Measurements from ENCODE around the genes SPIRE1 and CEP192.

DNA sequence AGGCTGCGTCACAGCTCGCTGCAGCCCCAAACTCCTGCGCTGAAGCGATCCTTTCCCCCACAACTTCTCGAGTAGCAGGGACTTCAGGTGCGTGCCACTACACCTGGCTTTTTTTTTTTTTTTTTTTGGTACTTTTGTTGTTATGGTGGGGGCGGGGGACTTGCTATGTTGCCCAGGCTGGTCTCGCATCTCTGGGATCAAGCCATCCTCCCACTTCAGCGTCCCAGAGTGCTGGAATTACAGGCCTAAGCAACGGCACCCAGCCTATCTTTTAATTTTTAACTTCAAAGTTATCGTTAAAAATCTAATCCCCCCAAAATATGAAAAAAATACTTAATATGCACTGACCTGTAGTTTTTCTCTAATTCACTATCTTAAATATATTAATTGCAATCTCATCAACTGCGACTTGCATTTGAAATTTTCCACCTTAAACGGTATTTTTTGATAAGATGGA, 541 bp downstream of the MPPE1 start:
- RRBS, result no CpG with 5 or more reads among the region's 13 CpGs

- RRBS, result 12% methylated on average over 19 of the region's 57 CpGs
Observed at GRCh38 chr18:11947025-11948346, 33.8 kb upstream of the IMPA2 start.

GRCh38 chr18:11976684-11977166, 4.6 kb upstream of the IMPA2 start:
- RRBS, result no CpG with 5 or more reads among the region's 4 CpGs

- RRBS, result 2% methylated on average over 25 of the region's 68 CpGs
Observed at GRCh38 chr18:11980173-11980973, 934 bp upstream of the IMPA2 start.

GRCh38 chr18:11983409-11984162, 2.3 kb downstream of the IMPA2 start:
- RRBS, result 62% methylated on average over 1 of the region's 17 CpGs

GRCh38 chr18:11991115-11991849, 10.0 kb downstream of the IMPA2 start:
- RRBS, result no CpG with 5 or more reads among the region's 19 CpGs

DNA sequence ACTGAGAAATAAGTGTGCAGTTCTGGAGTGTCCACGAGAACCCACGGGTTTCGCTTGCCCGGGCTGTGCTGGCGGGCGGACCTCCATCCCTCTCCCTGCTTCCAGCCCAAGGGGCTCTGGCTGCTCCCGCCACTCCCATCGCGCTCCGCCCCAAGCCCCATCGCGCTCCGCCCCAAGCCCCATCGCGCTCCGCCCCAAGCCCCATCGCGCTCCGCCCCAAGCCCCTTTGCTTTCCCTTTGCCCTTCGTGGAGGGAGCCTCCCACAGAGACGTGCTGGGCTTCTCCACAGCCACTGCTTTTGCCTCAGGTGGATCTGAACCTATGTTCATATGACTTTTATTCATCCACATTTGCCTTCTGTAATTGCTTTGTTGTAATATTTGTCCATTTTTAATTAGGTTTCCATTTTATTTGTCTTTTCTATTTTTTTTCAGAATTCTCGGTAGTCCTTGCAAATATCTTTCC, 26.3 kb upstream of the CIDEA start:
- RRBS, result no CpG with 5 or more reads among the region's 22 CpGs

- RRBS, result no CpG with 5 or more reads among the region's 16 CpGs
Observed at GRCh38 chr18:12326616-12327807, 19.0 kb downstream of the TUBB6 start.

GRCh38 chr18:12359491-12360148, 17.4 kb downstream of the AFG3L2 start:
- RRBS, result no CpG with 5 or more reads among the region's 10 CpGs

- RRBS, result no CpG with 5 or more reads among the region's 28 CpGs
Observed at GRCh38 chr18:12448858-12449960, 41.5 kb downstream of the PRELID3A start.

- RRBS, result no CpG with 5 or more reads among the region's 5 CpGs
Observed at GRCh38 chr18:12638251-12639120, 19.4 kb downstream of the SPIRE1 start.

DNA sequence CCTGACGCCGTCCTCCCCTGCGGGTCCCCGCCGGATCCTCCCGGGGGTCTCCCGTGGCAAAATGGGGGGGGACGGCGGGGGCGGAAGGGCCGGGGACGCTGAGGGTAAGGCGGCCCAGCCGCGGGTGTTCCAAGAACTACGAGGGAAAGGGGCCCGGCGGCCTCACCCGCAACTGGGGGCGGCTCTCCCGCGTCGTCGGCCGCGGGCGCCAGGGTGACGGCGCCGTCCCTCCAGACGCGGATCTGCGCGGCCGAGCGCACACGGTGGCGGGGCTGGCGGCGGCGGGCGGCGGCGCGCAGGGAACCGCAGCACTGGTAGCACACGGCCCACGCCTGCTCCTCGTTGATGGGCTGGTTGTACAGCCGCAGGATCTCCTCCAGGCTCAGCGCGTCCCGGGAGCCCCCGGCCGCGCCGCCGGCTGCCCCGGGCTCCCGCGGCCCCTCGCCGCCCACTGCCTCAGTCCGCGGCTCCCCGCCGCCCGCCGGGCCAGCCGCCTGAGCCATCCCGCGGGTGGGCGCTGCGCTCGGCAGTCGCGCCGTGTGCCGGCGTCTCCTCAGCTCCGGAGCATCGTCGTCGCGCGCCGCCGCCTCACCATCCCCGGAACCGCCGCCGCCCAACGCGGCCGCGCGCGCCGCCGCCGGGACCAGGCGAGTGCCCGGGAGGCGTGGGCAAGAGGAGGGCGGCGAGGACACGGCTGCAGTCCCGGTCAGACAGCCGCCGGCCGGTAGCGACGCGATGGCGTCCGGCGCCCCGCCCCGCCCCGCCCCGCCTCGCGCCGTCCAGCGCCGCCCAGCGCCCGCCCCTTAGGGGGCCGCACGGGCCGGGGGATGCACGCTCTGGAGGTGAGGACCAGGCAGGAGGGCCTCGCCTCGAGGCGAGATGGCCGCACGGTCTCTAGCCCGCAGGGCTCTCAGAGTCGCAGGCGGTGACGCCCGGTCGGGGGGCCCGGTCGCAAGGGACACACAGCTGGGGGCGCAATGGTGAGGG, at the start of gene SPIRE1:
Gene SPIRE1 (minus strand): TSS at position 744 of the 987 bp plus-strand sequence.
- RRBS, result 1% methylated on average over 68 of the region's 146 CpGs

GRCh38 chr18:12879726-12880346, 4.2 kb downstream of the PTPN2 start:
- RRBS, result no CpG with 5 or more reads among the region's 6 CpGs

GRCh38 chr18:12991202-12992298, at the start of gene CEP192:
TSS of gene CEP192 (plus strand) at chr18:12991362.
- RRBS, result 4% methylated on average over 1 of the region's 64 CpGs

GRCh38 chr18:13175933-13176379, 42.6 kb upstream of the LDLRAD4 start:
- RRBS, result no CpG with 5 or more reads among the region's 4 CpGs

DNA sequence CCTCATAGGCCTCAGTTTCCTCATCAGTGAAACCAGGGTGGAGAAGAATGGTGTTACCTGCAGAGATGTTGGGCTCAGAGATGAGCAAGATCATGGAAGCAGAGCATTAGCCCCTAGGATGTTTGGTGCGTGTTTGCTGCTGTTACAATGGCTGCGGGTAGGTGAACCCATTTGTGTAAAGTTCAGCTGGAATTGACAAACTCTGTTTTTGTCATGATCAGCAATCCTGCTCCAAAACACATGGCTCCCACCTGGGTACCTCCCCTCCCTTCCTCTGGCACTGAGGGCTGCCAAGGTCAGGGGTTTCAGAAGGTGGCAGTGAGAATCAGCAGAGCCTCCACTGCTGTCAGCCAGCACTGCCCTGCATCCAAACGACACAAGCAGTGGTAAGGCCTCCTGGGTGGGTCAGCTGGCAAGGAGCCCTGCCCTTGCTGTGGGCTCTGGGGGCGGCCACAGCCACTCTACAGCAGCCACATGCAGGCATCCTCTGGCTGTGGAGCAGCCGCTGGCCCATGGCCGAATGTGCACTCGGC, 32.9 kb upstream of the LDLRAD4 start:
- RRBS, result no CpG with 5 or more reads among the region's 7 CpGs

DNA sequence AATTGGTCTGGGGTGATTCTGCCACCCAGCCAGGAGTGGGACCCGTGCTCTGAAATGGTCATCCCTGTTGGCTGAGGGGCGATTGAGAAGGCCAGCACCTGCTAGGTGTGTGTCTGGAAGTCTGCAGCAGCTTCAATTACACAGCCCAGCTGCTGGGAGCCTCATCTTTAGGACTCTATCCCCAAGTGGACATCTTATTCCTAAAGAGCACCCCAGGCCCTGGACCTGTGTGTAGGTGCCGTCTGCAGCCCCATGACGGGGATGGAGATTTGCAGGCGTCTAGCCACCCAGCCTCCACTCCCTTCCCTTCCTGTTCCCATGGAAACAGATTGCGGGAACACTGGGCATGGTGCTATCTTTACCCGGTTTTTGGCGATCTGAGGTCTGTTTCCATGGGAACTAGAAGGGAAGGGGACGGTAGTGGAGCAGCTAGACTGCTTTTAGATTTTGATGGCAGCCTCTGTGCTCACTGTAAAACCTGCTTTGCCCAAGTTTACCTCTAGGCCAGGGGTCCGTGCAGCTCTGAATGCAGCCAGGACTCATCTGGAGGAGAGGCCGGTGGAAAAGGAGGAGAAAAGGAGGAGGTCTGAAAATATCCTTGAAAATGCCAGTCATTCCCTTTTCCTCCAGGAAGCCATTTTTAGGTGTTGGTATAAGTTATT, 156.2 kb downstream of the LDLRAD4 start:
- RRBS, result no CpG with 5 or more reads among the region's 11 CpGs

DNA sequence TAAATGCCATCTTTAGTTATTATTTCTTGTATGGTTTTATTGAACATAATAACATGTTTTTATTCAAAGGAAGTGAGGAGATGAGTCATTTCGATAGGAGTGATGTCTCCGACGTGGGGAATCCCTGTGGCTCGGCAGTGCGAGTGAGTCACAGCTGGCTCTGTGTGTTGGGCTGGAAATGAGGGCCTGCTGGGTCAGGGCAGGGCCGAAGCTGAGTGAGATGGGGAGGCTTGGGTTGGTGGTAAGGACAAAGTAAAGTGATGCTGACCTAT, 156.7 kb downstream of the LDLRAD4 start:
- RRBS, result no CpG with 5 or more reads among the region's 6 CpGs

- RRBS, result no CpG with 5 or more reads among the region's 23 CpGs
Observed at GRCh38 chr18:13381941-13382968, 163.7 kb downstream of the LDLRAD4 start.

- RRBS, result 70% methylated on average over 3 of the region's 14 CpGs
Observed at GRCh38 chr18:13417850-13418922, 199.6 kb downstream of the LDLRAD4 start.

All from cardiac fibroblast (primary cell).